GM23248 (cell line): ENCODE measurements around the genes CD3D and TMEM25.

DNA sequence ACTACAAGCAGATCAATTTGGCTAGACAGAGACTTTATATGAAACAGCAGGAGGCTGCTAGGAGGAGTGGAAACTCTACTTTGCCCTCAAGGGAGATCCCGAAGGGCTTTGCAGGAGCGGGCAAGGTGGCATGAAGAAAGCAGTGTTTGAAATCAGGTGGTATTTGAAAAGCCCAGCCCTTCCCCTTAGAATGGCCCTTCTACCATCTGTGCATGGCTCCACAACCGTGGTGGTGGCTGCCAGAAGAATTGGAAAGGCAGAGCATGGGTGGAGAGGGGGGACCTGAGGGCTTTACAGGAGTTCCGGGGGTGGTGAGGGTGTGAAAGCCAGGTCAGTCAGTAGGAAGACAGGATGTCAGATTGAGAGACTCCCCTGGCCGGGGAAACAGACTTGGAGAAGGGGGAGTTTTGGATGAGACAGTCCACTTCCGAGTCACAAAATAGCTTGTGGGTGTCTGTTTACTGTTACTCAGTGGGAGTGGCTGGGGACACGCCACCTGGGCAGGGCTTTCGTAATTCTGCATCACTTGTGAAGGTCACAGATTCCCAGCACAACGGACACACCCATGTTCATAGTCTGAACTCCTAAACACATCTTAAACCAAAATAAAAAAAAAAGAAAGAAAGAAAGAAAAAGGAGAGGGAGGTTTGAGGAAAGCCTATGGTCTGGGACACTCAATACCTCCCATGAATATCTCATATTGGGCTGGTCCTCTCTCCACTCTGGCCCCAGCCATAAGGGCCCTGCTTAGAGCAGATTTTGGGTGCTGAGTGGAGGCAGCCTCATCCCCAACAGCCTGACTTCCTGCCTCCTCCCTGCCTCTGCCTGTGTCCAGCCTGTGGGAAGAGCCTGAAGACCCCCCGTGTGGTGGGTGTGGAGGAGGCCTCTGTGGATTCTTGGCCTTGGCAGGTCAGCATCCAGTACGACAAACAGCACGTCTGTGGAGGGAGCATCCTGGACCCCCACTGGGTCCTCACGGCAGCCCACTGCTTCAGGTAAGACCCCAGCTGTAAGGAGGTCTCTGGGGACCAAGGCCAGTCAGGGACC lies 24.5 kb upstream of the SMIM35 start:
- RAMPAGE, long total RNA, result no peak

DNA sequence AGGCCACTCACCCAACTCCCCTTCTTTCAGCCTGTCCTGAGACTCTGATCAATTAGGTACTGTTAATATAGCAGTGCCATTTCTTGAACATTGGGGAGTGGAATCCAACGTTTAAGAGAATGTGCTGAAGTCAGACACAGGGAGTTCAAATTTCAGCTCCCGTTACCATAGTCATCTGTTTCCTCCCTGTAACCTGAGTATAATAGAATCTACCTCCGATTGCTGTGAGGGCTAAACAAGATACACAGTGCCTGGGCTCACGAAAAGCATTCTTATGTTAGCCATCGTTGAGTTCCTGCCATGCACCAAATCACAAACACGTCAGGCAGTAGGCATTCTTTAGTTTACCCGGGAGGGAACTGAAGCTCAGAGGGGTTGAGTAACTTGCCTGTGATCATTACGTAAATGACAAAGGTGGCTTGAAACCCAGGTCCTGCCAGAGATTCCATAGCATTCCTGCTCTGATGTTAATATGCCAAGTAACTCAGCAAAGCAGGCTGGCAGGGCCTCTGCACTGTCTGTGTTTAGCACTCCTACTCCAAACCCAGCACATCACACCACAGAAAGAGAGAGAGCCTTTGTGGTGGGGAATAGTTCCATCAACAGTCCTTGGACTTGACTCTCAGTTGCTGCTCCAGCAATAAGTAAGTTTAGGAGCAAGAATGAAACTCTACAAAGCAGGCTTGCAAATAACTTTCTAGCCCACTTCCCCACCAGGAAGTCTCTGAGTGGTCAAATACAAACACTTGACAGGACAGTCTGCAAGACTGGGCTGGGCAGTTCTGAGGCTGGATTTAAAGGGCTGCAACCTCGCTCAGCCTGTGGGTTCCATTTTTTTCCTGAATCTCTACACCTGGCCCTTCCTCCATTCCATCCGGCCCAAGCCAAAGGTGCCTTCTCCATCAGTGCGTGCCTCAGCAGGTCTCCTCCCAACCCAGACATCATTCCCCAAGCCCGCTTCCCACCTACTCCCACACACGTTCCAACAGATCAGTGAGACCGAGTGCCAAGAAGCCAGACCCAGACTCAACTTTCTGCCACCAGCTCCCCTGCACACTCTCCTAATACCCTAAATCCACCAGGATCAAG lies 1.2 kb downstream of the SCN2B start:
- RAMPAGE, long total RNA, result no peak

- RAMPAGE, long total RNA, result no peak
These were observed 4.0 kb upstream of the SCN2B start for GRCh38 chr11:118180370-118180855.

- RAMPAGE, long total RNA, result no peak
These were observed 14.4 kb downstream of the JAML start for GRCh38 chr11:118210327-118210841.

DNA sequence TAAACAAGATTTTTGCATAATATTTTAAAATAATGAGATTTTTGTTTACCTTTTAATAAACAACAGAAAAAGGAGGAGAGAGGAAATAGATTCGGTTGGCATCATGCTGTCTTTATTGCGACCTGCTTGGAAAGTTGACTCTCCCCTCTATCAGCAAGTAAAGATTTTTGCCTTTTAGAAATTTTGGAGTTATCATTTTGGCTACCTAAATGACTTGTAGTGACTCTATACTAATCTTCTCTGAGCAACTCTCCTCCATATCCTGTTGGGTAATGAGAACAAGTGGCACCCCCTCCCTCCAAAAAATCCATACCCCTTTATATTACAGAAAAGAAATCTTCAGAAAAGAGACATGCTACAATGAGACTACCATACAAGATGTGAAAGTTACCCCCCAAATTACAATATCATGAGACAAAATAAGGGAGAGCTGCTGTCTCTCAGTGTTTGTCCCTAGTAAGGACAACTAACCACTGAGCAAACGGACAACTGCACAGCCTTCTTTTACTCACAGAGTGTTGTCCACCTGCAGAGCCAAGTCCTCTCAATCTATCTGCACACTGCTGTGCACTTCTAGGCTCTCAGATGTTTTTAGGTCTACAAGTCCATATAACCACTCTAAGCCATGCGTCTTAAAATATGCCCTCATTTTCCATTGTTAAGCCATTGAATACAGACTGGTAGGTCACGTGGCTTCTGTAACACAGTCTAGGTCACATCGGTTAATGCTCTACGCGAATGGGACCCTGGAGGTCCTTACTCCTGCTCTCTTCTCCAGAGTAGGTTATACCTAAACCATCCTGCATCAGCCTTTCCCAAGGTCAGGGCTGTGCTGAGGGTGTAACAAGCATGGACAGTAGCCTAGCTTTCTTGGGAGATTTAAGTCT lies 1.1 kb downstream of the JAML start:
- RAMPAGE, long total RNA, result no peak

DNA sequence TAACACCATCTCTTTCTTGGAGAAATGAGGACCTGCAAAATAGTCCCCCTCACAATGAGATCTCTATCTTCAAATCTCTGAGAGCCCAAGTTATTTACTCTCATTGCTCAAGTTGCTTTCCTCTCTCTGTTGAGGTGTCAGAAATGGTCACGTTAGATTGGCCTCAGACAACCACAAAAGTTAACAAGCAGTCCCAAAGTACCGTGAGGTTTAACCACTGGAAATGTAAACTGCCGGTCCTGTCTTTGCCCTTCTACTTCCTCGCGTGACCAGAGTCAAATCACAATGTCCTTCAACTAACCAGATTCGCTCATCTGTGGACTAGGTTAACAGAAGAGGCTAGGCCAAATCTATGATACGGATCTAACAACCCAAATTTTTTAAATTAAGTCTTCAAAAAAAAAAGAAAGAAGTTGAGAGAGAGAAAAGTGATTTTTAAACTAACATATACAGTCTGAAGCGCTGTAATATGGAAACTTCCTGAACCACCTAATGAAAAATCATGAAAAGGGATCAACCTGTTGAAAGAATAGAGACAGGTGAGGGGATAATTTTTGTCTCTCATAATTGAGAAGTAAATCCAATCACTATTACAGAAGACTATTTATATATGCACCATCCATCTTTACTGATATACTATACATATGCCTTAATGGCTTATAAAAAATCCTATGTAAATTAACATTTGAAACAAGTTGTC lies 3.2 kb upstream of the JAML start:
- RAMPAGE, long total RNA, result no peak

- RAMPAGE, long total RNA, result no peak
These were observed at the start of gene CD3D for GRCh38 chr11:118342527-118342931. Gene CD3D (minus strand): TSS chr11:118342705.

DNA sequence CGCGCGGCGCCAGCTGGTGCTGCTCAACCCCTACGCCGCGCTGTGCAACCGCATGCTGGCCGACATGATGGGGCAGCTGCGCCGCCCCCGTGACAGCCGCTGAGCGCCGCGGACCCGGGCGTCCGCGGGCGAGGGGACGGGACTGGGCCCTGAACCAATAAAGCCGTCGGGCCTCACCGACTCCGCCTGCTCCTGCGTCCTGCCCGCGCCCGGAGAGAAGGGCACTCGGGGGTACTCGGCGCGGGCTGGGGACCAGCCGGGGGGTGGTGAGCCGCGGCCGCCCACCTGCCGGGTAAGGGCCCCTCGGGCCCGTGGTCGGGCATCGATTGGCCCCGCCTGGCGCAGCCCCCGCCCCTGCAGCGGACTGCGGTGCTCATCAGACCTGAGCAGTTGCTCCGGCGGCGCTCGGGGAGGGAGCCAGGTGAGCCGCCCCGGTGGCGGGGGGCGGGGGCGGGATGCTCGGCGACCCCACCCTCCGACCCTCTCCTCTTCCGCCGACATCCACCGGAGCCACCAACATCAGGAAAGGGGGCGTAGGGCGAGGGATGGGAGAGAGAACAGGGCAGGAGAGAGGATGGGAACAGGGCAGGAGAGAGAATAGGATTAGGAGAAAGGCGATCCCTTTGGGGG lies at the start of gene TMEM25:
Gene TMEM25, plus strand, starts transcription at position 379 of the 630 bp plus-strand sequence.
- RAMPAGE, long total RNA, result no peak

DNA sequence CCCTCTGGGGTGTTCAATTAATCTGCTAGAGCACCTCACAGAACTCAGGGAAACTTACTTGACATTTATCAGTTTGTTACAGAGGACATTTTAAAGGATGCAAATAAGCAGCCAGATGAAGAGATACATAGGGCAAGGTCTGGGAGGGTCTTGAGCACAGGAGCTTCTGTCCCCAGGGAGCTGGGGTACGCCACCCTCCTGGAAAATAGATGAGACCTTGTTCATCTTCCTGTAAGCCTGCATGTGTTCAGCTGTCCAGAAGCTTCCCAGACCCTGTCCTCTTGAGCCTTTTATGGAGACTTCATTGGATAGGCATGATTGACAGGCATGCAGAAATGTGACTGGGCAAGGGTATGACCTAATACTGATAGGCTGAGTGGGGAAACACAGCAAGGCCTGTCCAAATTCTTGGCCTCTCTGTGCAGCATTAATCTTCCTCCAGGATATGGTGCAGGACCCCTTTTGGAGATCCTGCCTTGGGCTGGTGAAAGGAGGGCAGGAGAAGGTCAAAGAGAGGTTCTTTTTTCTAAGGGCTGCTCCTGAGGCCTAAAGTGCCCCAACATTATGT lies 15.7 kb downstream of the ARCN1 start:
- RAMPAGE, long total RNA, result no peak

- RAMPAGE, long total RNA, result no peak
These were observed 26.9 kb downstream of the PHLDB1 start for GRCh38 chr11:118634249-118634737.

DNA sequence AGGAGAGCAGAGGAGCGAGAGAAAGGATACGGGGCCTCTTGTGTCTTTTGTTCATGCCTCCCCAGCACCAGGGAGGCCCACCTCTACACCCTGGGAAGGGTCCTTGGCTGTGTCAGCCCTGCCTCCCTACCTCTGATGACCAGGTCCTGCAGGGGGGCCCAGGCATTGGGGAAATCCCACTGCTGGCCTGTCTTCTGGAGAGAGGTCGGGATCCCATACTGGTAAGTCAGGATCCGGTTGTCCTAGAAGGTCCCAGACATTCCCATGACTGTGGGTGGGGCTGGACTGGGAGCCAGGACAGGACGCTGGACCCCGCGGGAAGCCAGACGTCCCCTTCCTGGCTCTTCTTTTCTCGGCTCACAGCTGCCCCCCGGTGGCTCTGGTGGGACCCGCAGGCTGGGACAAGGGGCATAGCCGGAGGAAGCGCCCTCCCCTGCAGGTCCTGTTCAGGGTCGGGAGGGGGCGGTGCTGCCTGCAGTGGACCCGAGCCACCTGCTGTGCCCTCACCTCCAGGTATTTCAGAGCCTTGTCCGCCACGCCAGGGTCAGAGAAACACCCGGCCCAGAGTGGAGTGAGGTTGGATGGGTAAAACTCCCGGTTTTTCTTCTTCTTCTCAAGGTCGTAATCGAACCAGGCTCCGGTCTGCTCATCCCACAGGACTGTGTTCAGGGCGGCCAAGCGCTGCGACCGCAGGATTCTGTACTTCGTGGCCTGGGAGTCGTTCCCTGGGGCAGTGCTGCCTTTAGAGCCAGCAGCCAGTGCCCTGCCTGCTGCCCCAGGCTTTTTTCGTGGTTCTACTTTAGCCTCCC lies 20.0 kb downstream of the TREH start:
- RAMPAGE, long total RNA, result no peak

- RAMPAGE, long total RNA, result no peak
These were observed 491 bp downstream of the TREH start for GRCh38 chr11:118678848-118679470.

GRCh38 chr11:118749284-118749894 lies 41.6 kb downstream of the DDX6 start:
- RAMPAGE, long total RNA, result no peak

DNA sequence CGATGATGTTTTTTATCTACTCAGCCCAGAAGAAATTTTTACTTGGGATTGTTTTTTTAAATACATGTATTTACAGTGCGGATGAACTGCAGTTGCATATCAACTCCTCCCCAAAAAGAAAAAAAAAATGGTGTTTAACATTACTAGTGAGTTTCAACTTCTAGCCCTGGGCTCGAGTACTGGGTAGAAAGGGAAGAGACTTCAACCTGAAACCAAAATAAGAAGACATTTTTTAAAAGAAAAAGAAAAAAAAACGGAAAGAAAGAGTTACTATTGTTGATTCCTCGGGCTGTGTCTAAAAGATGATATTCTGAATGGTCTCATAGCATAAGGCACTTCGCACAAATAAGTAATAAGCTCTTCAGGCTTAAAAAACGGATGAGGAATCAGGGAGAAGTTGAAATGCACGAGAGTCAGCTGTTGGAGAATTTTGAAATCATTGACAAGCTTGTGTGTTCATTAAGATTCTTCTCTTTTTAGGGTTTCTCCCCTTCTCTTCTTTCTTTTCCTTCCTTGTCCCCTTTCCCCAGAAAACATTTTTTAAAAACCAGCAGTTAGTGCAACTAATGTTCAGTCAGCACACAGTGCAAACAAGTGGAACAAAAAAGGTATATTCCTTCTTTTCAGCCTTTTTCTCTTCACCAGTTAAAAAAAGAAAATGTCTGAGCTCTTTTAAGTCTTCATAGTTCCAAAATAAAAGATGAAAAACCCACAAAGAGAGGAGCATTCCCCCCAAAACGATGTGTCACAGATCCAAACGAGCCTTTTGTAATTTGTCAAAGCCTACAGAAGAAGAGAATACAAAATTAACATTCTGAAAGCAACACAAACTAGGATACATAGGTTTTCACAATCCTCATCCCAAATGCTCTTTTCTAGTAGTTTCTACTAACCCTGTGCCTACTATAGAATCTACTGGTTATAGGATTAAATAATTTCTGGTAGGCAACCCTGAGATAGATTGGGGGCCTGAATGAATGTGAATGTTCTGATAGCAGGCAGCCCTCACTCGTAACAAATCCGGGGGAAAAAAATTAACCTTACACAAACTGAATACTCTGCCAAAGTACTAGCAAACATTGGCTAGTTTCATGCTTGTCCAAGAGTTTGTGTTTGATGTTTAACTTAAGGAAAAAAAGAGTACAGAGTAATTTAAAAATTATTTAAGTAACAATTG lies 39.3 kb downstream of the DDX6 start:
- RAMPAGE, long total RNA, result no peak

- RAMPAGE, long total RNA, result no peak
These were observed 1.5 kb upstream of the DDX6 start for GRCh38 chr11:118792086-118793207.

GRCh38 chr11:118897456-118898491 lies 14.1 kb downstream of the CXCR5 start:
- RAMPAGE, long total RNA, result no peak

DNA sequence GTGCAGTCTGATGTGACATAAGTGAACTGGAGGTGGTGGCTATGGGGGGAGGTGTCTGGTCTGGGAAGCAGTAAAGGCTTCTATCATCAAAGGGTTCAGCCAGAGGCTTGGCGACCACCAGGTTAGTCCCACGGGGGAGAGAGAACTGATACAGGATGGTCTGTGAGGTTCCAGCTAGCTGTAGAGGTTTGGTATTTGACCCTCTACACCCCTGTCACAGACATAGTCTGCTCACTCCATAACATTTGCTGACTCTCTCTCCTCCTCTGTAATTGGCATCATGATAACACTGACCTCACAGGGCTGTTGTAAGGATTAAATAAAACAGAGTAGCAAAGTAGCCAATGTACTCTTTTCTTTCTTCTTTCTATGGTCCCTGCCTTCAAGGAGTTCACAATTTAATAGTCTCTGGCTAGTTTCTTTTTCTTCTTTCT lies 19.5 kb downstream of the BCL9L start:
- RAMPAGE, long total RNA, result no peak

DNA sequence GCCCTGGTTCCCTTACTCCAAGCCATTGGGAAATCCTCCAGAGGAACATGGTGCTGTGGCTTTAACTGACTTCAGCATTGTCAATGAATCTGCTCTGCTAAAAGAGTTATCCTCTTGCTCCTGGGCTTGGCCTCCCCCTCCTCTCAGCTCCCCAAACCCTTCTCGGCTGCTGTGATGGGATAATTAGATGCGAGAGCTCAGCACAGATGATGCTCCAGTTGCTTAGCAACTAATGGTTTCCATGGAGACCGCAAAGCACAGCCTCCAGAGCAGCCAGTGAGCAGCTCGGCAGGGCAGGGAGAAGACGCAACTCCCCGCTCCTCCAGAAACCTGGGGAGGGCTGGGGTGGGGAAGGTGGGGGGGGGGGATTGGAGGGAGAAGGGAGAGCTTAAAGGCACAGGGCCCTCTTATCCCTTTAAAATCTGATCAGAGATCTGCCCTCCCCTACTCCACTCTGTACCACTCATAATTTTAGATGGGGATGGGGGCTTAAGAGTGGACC lies 2.8 kb upstream of the UPK2 start:
- RAMPAGE, long total RNA, result no peak

DNA sequence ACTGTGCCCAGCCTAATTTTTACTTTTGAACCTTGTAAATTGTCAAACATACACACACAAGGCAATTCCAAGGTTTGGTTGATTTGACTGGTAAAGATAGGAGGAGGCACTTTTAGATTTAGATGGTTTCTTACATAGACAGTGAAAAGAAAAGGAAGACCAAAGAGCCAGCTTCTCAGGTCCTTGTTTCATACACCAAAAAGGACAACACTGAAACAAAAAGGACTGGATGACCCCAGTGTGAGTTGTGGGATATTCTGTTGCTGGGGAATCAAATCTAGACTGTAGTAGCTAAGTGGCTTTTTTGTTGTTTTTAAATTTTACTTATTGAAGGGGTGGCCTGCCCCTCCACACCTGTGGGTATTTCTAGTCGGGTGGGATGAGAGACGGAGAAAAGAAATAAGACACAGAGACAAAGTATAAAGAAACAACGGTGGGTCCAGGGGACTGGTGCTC lies 9.9 kb downstream of the CENATAC start:
- RAMPAGE, long total RNA, result no peak

DNA sequence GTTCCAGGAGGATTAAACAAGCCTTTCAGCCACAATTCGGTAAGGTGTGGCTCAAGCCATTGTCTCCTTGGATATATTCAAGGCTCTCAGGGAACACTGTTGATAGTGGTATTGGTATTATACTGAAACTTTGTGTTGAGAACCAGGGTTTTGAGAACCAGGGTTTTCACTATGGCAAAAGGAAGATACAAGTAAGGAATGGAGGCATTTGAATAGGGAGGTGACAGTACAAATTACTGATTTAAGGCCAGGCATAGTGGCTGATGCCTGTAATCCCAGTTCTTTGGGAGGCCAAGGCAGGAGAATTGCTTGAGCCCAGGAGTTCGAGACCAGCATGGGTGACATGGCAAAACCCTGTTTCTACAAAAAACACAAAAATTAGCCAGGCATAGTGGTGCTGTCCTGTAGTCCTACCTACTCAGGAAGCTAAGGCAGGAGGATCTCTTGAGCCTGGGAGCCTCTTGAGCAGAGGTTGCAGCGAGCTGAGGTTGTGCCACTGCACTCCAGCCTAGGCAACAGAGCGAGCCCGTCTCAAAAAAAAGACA lies 8.5 kb downstream of the RPS25 start:
- RAMPAGE, long total RNA, result no peak